Parietal lobe (tissue), 2 donors: ENCODE measurements around the genes ARIH2 and TRAIP.

DNA sequence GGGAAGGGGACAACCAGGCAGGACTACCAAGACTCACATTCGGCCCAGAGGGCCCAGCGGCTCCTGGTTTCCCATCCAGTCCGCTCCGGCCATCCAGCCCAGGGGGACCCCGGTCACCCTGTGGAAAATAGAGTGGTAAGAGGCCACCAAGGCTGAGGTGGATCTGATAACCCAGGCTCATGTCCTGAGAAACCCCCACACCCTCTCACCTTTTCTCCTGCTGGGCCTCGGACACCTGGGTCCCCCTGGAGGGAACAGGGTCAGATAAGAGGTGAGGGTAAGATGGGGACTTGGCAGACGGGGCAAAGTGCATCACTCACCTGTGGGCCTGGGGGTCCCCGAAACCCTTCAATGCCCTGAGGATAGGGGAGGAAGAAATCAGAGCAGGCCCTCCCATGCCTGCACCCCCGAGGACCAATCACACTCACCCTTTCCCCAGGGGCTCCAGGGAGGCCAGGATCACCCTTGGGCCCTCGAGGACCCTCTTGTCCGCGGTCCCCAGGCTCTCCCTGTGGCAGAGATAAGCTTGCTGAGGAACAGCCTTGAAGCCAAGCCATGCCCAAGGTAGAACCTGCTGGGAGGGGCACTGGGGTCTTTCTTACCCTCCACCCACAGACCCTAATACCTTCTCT is 15.7 kb upstream of the UCN2 start:
- RAMPAGE, long total RNA = no peak

DNA sequence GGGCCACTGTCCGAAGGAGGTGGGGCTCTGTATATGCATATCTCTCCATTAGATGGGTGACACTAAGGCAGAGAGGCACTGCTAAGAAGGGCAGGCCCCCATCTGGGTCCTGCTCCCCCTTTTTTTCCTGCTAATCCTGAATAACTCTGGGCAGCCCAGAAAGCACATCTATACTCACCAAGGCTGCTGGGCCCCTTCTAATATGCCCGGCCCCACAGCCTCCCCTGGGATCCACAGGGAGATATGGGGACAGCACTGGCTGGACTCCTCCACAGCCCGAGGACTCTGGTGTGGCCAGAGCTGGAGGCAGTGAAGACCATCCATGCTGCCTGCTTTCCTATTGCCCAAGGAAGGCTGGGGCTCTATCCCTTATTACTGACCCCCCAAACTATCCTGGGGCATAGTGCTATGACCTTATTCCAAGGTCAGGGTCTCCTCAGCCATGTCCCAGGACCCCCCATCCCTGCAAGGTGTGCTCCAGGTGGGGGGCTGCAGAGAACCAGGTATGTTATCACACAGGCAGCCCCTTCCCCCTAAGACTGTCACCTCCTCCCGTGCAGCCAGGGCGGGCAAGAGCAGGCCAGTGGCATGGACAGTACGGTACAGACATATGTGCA is 1.3 kb upstream of the COL7A1 start:
- RAMPAGE, long total RNA = no peak

- RAMPAGE, long total RNA = no peak
Observed at GRCh38 chr3:48734917-48735403, 17.9 kb upstream of the IP6K2 start.

GRCh38 chr3:48848818-48849383 is 1.2 kb upstream of the PRKAR2A start:
- RAMPAGE, long total RNA = no peak

DNA sequence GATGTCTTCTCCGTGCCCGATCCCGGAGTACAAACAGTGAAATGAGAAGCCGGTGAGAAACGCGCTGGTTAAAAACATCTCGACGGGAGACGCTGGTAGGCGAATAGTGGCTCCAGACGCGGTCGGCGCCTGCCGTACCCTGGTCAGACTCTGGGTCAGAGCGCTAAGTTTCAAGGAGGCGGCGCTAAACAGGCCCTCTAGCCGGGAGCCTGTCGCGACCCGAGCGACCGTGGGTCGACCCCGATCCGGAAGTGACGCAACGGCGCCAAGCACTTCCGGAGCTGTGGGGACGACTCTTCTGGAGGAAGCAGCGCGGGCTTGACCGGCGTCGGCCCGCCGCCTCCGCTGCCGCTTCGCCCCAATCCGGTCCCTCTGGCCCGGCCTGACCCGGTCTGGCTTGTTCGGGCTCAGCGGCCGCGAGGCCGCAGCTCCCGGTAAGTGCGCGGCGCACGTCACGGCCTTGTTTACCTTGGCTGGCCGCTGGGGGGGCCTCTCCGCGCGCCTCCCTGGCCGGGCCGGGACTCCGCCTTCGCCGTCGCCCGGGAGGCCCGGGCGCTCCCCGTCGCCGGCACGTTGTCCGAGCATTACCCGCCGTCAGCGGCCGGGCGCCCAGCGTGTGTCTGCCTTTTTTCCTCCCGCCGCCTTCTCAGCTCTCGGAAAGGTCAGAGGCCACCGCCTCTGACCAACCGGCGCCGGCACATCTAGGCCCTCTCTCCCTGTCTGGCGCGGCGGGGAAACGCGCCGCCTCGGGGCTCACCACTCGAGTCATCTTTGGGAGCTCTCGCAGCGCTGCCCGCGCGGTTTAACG is at the start of gene ARIH2:
ARIH2 (plus strand) TSS at position 278 of the 808 bp plus-strand sequence.
- RAMPAGE, long total RNA = no peak

GRCh38 chr3:48929599-48929851 is 10.9 kb downstream of the ARIH2 start:
- RAMPAGE, long total RNA = no peak

GRCh38 chr3:49028422-49028945 is 714 bp downstream of the IMPDH2 start:
- RAMPAGE, long total RNA = no peak

DNA sequence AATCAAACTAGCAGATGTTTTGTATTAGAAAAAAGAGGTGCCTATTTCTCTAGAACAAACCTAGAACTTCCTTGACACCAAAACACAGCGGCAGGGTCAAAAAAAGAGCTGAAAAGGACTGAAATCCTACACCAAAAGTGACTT is 1.4 kb downstream of the QRICH1 start:
- RAMPAGE, long total RNA = no peak

DNA sequence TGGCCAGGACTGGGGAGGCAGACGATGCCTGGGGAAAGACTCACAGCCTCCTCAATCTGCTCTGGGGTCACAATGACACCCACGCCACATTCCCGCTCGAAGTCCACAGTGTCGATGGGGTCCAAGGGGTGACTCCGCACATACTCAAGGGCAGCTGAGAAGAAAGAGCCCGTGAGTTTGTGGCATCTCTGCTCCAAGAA is 838 bp downstream of the QARS1 start:
- RAMPAGE, long total RNA = no peak

DNA sequence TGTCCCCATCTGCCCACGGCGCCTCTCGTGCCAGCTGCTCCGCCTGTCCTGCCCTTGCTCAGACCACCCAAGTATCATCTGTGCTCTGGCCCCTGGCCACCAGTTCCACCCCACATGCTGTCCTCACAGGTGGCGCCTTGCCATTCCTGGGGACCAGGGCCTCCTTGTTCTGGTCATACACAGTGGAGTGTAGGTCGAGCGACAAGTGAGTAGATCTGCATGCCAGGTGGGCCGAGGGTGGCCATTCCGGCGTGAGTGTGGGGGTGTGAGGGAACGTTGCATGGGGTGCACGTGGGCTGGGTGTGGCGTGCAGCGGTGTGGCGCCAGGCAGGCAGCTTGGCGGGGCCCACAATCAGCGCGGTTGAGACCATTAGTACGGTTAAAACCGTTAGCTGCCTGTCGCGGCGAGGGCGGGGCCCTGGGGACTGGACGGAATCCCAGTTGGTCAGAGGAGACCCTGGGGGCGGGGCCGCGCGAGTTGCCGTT is 352 bp upstream of the IHO1 start:
- RAMPAGE, long total RNA = no peak

DNA sequence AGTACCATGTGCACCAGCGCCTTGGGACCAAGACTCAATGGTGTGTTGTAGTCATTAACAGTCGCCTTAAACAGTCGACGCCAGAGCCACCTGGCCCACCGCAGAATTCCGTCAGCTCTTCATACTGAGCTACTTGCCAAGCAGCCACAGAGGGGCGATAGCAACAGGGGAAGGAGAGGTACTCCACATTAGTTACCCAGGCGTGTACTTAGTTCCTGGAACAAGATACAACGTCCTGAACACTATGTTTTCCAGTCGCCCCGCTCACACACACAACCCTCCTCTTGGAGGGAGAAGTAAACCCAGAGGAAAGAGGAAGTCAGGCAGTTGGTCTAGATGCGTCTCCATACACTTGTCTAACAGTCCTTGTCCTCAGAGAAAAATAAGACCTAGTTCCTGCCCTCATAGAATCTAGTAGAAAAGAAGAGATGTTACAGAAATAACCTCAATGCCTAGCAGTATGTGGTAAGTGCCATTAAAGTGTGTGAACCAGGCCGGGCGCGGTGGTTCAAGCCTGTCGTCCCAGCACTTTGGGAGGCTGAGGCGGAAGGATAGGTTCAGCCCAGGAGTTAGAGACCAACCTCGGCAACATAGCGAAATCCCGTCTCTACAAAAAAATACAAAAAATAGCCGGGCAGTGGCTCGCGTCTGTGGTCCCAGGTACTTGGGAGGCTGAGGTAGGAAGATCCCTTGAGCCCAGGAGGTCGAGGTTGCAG is 887 bp upstream of the USP4 start:
- RAMPAGE, long total RNA = no peak

GRCh38 chr3:49344926-49345592 is 5.2 kb upstream of the USP4 start:
- RAMPAGE, long total RNA = no peak

DNA sequence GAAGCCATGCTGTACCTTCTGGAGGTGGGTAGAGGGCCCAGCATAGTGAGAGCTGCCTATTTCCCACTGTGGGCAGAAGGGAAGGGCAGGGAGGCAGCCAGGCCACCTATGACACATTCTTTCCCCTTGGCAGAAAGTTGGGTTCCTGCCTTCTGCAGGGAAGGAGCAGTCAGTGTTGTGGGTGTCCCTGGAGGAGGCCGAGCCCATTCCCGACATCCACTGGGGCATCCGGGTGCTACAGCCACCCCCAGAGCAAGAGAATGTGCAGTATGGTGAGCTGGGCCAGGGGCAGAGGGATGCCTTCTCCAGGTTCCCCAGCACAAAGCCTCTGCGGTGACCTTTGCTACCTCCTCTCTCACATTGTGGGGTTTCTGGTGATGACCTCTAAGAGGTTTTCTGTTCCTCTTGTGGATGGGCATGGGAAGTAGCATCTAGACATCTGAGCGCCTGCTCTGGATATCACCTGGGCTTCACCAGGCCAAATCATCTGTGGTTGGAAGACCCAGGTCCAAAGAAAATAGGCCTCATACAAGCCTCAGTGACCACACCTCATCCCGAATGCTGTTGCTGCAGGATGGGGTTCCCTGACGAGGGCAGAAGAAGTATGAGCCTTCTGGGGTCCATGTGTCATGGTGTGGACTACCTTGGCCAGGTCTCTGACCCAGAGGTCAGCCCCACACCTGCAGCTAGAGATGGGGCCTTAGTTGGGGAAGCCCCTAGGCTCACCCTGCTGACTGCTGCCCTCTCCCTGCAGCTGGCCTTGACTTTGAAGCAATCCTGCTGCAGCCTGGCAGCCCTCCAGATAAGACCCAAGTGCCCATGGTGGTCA is 7.0 kb downstream of the APEH start:
- RAMPAGE, long total RNA = no peak

GRCh38 chr3:49718141-49719026 is 1.1 kb downstream of the AMIGO3 start:
- RAMPAGE, long total RNA = no peak

DNA sequence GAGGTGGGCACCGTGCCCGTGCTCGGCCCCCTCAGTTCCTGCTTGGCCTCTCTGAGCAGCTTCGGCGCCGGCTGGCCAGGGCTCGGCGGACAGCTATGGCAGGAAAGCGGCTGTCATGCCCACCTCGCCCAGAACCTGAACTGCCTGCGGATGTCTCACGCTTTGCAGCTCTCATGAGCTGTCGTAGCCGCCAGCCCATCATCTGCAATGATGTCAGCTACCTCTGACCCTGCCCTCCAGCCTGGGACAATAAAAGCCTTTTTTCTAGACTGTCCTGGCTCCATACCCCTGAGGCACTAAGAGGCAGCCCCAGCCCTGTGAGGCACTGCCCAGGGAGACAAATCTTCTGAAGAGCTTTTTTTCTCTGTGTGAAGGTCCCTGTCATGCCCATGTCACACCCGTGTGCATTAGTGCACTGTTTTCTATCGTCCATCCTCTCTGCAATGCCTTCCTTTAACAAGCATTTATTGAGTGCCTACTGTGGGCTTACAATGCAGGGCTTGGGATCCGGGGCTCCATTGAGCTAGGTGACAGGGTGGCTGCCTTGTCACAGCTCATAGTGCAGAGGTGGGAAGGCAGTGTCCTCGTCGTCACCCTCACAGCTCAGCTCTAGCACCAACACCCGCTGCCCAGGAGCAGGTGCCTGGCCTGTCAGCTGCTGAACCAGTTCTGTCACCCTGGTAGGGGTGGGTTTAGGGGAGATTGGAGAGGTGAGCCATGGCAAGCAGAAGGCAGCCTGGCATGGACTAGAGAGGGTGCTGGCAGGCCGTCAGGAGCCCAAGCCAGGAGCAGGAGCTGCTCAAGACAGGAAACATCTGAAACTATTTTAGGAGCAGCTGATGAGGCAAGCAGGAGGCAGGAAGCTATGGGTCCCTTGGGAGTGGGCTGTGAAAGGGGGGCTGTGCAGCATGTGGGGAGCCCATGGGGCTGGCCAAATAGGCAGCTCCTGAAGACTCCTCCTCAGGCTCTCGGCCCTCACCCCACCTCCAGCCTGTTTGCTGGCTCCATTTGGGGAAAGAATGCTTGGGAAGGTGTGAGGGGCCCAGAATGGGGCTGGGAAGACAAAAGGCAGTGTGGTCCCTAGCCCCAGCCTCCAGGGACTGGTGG is 2.1 kb downstream of the INKA1 start:
- RAMPAGE, long total RNA = no peak

DNA sequence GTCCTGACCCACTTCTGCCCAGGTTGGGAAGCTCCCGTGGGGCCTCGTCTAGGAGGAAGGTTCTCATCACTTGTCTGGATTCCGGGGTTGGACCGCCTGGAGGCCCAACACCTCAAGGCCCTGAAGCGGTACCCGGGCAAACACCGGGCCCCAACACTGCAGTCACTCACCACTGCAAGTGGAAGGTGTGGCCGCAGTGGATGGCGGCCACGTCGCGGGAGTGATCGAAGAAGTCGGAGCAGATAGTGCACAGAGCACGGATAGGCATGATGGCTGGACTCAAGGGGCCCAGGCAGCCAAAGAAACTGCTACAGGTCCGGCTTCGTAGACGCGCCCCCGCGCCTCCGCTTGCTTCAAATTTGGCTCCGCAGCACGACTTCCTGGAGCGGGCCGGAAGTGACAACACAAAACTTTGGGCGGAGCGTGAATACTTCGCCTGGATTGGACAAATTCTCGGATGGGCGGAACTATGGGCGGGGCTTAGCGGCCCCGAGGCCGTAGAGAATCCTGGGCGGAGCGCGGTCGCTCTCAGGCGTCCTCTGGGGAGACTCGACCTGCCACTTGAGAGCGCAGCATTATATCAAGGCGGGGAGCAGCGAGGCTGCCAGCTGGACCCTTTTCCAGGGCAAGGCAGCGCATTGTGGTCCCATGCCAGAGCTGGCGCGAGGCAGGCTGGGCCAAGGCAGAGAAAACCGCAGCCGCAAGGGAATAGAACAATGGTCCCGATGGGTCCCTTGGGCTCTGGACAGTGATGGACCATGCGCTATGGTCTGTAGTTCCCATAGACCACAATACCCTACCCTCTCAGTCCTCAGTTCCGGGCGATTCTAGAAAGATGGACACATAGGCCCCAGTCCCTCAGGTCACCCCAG is at the start of gene TRAIP:
TRAIP (minus strand) TSS at position 379 of the 872 bp plus-strand sequence.
- RAMPAGE, long total RNA = no peak

DNA sequence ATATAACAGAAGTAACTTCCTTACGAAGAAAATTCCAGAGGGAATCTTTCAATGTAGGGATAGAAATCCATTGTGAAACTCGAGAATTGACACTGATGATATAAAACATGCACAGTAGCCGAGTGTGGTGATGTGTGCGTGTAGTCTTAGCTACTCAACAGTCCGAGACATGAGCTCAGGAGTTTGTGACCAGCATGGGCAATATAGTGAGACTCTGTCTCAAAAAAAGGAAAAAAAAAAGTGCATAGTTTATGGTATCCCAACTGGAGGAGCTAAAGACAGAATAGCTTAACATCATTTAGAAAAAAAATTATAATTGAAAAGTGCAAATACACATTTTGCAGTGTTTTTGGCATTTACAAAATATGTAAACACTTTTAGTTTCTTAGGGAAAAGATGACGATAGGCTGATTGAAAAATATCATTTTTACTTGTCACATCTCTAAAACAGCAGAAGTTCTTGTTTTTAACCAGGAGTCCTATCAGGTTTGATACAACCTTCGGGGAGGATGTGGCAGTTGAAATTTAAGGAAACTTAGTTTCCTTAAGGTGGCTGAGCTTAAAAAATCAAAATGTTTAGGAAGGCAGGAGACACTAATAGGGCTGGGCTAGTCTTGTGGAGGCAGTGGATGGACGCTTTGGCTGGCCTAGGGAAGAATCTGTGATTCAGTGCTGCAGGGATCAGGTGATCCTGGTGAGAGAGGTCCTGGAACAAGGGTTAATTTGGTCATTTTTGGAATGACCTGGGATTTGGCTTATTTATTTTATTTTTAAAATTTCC is 43.5 kb downstream of the RBM6 start:
- RAMPAGE, long total RNA = no peak

- RAMPAGE, long total RNA = no peak
Observed at GRCh38 chr3:50028801-50029352, 59.8 kb upstream of the RBM5 start.

GRCh38 chr3:50030618-50031086 is 58.1 kb upstream of the RBM5 start:
- RAMPAGE, long total RNA = no peak

DNA sequence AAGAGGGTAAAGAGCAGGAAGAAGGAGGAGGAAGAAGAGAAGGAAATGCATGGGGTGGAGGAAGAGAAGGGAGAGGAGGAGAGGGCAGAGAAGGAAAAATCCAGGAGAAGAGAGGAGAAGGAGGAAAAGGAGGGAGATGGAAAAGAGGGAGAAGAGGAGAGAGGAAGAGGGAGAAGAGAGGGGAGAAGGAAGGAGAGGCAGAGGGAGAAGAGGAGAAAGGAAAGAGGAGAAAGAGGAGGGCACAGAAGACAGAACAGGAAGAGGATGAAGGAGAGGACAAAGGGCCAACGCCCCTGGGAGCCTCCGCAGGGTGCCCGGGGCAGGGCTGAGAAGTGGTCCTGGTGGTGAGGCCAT is 1.3 kb upstream of the SEMA3F start:
- RAMPAGE, long total RNA = no peak